Mesenchymal stem cell of the bone marrow (primary cell): ENCODE measurements around the genes S1PR3 and SECISBP2.

GRCh38 chr9:87445473-87446184, 52.0 kb upstream of the DAPK1 start:
- CAGE, long polyA plus RNA = no peak

DNA sequence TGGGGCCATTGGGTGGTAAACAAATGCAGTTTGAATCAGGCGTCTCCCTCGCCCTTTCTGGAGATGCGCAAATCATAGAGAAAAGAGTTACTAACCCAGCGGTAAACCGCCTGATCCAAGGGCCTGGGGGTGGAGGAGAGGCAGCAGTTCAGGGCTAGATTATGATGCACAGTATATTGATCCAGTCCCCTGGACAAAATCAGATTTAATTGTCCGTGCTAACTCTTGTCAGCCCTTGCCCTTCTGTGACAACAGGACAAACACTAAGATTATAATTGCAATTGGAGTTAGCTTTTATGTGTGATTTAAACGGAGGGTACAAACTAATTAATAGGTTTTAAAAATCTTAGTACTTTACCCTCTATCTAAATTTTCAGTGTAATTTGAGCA, 1.5 kb downstream of the DAPK1 start:
- CAGE, long polyA plus RNA = no peak

- CAGE, long polyA plus RNA = no peak
Observed at GRCh38 chr9:87556857-87557435, 59.3 kb downstream of the DAPK1 start.

DNA sequence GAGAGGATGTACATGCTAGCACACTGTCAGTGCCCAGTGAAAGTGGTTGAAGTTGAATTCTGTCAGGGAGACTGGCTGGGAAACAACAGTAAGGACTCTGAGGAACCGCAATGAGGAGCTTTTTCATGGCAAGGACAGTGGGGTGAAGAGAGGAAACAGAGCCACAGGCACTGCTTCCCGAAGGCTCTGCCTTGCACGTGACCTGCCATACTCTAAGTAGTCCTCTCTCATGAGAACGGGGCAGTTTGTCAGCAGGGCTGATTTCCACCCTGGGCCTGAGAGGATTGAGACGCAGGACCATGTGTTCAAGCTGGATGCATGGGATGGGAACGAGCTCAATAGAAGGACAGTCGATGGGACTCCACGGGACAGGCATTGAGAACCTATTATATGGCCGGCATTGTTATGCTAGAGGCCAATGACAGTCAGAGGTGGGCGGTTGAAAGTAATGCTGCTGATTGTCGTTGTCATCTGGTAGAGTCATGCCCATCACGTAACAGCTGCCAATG, 106.5 kb upstream of the CTSL start:
- CAGE, long polyA plus RNA = no peak

GRCh38 chr9:87812440-87812698, 70.3 kb upstream of the SPATA31E1 start:
- CAGE, long polyA plus RNA = no peak

DNA sequence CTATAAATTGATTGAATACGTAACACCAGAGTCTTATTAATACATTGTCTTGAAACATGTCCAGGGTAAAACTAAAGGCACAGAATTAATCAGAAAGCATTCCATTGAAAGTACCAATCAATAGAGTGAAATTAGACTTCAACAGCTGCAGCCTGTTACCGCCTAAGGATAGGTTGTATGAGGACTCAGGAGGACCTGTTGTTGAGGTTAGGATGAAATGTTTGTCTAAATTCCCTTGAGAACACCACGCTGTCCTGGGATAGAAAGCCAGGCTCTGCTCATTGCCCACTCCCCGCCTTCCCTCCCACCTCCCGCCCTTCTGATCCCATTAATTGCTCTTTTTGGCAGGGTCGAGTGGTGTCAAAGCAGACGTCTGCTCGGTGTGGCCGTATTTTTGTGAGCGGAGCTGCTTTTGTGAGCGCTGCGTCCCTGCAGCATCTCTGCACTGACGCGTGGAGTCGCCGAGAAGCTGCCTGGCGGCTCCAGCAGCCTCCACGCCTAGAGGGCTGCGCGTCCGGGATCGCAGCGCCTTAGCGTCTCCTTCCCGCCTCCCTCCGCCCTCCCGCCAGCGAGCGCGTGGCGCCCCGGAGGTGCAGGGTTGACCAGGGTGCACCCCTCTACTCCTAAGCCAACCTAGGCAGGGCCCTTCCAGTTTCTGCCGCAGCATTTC, 62.3 kb downstream of the SPATA31C2 start:
- CAGE, long polyA plus RNA = no peak

DNA sequence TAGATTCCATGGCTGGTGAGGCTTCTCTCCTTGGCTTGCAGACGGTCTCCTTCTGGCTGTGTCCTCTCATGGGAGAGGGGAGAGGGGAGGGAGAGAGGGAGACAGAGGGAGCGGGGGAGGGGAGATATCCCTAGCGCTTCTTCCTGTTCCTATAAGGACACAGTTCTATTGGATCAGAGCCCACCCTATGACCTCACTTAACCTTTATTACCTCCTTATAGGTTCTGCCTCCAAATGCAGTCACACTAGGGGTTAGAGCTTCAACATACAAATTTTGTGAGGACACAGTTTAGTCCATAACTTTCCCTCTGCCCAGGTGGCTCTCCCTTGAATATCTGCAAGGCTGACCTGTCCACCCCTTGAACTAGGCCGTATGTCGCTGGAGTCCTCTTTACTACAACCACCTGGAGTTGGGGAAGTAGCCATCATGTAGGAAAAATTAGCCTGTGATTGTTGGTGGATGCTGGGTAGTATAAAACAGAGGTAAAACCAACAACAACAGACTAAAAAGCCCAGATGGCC, 60.5 kb downstream of the SPATA31C2 start:
- CAGE, long polyA plus RNA = no peak

GRCh38 chr9:88583791-88584610, 49.0 kb downstream of the NXNL2 start:
- CAGE, long polyA plus RNA = no peak

GRCh38 chr9:88814263-88814953, 176.9 kb upstream of the S1PR3 start:
- CAGE, long polyA plus RNA = no peak

DNA sequence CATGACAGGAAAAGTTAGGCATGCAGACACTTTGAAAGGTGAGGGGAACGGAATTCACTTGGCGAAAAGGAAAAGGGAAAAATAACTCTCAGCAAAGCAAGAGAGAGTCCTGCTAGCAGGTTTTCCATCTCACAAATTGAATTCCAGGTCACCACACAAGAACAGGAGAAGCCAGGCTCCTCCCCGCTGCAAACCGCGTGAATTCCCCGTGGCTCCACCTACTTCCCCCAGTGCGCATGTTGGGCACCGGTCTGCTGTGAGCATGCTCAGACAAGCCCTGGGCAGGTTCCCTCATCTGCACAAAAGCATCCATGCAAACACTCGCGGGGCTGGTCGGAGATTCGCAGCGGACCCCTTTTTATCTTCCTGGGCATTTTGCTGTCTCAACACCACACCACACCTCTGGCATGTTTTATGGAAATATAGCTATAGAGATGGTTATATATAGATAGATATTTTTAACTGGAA, 58.5 kb upstream of the S1PR3 start:
- CAGE, long polyA plus RNA = no peak

- CAGE, long polyA plus RNA = no peak
Observed at GRCh38 chr9:88991039-88992077, at the start of gene S1PR3. S1PR3 (plus strand) TSS chr9:88991468.

- CAGE, long polyA plus RNA = no peak
Observed at GRCh38 chr9:89180235-89181004, 1.8 kb upstream of the SHC3 start.

GRCh38 chr9:89311986-89312679, 1.1 kb downstream of the CKS2 start:
- CAGE, long polyA plus RNA = no peak

DNA sequence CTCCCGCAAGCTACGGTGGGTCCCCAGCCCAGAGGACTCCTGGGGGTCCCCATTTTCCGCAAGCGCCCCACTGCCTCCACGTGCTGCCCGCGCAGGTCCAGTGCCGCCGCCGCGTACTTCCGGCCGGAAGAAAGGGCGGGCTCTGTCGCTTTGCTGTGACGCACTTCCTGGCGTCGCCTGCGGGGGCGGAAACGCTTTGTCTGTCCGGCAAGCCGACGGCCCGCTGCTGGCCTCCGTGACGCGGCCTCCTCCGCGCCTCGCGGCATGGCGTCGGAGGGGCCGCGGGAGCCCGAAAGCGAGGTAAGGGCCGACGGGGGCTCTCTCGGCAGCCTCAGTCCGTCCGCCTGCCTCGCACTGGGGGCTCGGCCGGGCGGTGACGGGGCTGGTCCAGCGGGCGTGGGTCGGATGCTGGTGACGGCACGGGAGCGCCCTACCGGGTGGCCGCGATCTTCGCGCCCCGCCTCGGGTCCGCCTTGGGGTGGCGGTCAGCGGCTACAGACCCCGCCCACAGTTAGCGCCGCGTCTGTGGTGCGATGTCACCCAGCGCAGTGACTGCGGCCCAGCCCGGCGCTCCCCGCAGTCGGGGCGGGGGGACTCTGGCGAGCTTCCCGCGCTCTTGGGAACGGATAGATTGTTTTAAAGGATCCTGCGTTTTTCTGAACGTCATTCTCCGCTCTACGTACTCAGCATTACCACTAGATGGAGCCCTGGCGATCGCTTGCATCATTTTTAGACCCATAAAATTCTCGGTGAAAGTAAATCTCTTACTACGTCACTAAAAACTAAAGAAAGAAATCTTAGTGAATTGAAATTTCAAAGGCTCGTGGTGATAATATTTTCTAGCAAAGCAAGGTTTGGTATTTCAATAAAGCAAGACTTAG, at the start of gene SECISBP2:
TSS of gene SECISBP2 (plus strand) at position 188 of the 881 bp plus-strand sequence.
- CAGE, long polyA plus RNA = no peak

DNA sequence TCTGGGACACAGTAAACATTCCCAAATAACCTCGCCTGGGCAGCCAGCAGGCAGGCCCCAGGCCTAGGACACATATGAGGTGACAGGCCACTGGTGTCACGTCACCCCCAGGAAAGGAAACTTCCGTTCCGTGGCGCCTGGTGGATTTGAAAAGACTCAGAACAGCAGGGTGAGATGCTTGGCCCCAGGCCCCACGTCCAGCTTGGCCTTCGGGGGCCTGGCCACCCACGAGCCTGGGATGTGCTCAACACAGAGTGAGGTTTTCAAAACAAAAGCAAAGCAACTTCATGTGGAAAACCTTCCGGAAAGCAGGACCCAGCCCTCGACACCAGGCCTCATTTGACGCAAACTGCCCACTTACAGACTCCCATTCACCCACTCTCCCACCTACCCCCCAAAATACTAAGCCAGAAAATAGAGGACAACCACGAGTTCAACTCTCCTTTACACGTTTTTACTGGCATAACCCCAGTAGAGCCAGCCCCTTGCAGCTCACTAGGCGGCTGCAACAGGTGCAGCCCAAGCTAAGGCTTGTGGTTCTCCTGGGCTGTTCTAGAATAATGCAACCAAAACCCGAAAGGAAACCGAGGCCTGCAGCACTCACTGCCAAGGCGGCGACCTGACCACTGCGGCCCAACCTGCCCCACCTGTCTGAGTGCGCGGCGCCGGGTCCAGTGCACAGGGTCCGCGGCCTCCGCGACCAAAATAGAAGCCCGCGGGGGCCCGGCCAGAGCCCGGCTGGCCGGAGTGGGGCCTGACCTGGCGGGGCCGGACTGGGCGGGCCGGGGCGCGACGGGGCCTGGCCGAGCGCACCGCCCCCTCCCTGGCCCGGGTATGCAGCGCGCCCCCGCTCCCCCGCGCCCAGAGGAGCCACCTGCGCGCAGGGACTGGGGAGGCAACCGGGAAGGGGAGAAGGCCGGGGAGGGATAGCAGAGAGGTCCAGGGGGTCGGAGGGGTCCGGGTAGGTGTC, 900 bp downstream of the SEMA4D start:
- CAGE, long polyA plus RNA = no peak

GRCh38 chr9:89507566-89508033, 9.7 kb upstream of the SEMA4D start:
- CAGE, long polyA plus RNA = no peak

GRCh38 chr9:89602992-89603614, 1.7 kb upstream of the GADD45G start:
- CAGE, long polyA plus RNA = no peak

DNA sequence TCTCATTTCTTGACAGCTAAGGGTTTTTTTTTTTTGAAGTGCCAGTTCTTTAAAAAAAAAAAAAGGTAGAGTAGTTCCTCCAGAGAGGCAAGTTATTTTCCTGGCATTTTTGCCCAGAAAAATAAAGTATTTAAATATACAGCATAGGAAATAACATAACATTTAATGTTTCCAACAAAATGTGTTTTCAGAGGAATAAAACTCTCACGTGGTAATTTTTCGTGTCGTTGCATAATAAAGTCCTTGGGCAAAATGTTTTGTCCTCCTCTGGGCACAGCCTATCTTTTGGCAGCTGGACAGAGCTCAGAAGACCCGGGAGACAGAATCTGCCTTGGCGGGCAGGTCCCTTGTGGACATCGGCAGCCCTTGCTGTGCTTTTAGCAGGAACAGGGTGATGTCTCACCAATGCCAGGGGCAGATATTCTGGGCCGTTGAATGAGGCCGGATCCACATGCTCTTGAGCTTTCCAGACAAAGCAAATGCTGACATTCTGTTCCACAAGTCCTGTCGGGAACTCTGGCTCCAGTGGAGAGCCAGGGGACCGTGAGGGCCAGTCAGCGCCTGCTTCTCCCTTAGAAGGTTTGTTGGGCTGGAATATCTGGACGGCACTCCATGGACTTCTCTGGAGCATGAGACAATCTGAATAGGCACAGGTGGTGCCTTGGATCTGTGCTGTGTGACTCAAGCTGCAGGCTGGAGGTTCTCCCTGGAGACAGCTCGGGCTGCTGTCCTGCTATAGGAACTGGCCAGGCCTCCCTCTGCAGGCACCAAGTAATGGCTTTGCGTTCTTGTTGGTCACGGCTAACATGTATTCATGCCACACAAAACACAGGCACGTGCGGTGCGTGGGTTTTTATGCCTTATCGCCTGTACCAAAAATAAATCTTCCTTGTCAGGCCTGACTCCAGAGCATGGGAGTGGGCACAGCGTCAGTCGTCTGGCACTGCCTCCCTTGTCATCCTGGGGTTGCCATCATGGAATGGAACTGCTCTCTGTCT, 80.1 kb downstream of the GADD45G start:
- CAGE, long polyA plus RNA = no peak

- CAGE, long polyA plus RNA = no peak
Observed at GRCh38 chr9:89844511-89845146, 239.8 kb downstream of the GADD45G start.

DNA sequence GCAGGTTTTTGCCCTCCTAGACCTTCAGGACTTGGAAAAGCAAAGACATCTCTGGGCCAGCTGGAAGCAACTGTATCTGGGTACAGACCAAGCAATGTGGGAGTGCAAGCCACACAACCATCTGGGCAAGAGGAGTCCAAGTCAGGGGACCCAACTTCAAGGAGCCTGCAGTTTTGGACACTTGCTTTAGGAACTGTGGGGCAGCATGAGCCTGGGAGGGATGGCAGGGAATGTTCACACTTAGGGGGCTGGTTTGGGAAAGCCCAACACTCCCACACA, 323.3 kb downstream of the GADD45G start:
- CAGE, long polyA plus RNA = no peak